Esophagus squamous epithelium (tissue), 4 donors: ENCODE measurements around the gene PAQR8.

- PRO-cap: no peak
- RAMPAGE, long total RNA, 4 experiments: no peak in any of the 4 experiments
Measured at GRCh38 chr6:47230556-47231108, 79.1 kb downstream of the TNFRSF21 start.

GRCh38 chr6:47247016-47248108 lies 62.3 kb downstream of the TNFRSF21 start:
- PRO-cap: no peak
- RAMPAGE, long total RNA, 4 experiments: no peak in any of the 4 experiments

- PRO-cap: unidirectional peak, plus-strand start at chr6:47307816; unidirectional peak, plus-strand start at chr6:47308179
- RAMPAGE, long total RNA, 4 experiments: no peak in any of the 4 experiments
Measured at GRCh38 chr6:47307673-47308384, 1.9 kb downstream of the TNFRSF21 start.

- PRO-cap: no peak
- RAMPAGE, long total RNA, 4 experiments: no peak in any of the 4 experiments
Measured at GRCh38 chr6:47414415-47415212, 63.0 kb upstream of the CD2AP start.

GRCh38 chr6:47700173-47700518 lies 1.8 kb downstream of the ADGRF4 start:
- PRO-cap: bidirectional peak, plus-strand start at chr6:47700377, minus-strand start at chr6:47700240
- RAMPAGE, long total RNA, 4 experiments: no peak in any of the 4 experiments

DNA sequence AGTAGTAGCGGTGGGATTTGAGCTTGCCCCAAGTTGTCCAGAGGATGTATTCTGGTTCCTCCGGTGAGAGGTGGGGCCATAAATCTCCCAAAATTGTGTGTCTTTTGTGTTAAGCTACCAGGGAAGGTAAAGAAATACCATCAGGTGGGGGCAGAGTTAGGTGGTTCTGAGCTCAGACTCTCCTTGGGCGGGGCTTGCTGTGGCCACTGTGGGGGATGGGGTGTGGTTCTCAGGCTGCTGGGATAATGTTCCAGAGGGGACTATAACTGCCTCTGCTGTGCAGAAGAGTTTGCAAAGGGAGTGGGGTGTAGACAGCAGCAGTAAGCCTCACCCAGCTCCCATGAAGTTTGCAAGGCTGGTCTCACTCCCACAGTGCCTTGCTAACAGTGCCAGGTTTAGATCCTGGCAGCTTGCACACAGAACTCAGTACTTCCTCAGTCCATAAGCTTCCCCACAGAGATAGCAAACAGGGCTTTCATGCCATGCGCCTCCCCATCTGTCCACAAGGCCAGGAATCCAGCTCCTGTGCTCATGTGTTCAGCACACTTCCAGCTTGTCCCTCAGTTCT lies 278.5 kb upstream of the PTCHD4 start:
- PRO-cap: no peak
- RAMPAGE, long total RNA, 4 experiments: no peak in any of the 4 experiments

GRCh38 chr6:49444461-49444767 lies 18.6 kb downstream of the MMUT start:
- PRO-cap: no peak
- RAMPAGE, long total RNA, 4 experiments: no peak in any of the 4 experiments

- PRO-cap: unidirectional peak, plus-strand start at chr6:49556734
- RAMPAGE, long total RNA, 4 experiments: no peak in any of the 4 experiments
Measured at GRCh38 chr6:49556370-49556862, 5.9 kb downstream of the C6orf141 start.

- PRO-cap: bidirectional peak, plus-strand start at chr6:50822308, minus-strand start at chr6:50822268; bidirectional peak, plus-strand start at chr6:50822552, minus-strand start at chr6:50822373
- RAMPAGE, long total RNA, 4 experiments: no peak in any of the 4 experiments
Measured at GRCh38 chr6:50822110-50822814, 3.6 kb downstream of the TFAP2B start.

DNA sequence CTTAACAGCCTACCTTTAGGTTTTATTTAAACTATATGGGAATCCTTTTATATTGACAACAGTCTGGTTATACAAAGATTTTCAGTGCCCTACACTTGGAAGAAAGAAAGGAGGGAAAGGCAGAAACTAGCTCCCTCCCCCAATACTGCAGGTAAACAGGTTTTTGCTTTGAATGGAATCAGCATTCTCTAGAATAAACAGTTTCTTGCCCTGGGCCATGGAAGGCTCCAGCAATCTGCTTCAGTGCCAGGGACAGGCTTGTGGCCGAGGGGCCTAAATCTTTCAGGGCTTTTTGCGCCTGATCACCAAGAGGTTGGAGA lies 23.7 kb downstream of the TFAP2B start:
- PRO-cap: no peak
- RAMPAGE, long total RNA, 4 experiments: no peak in any of the 4 experiments

GRCh38 chr6:52361934-52362305 lies at the start of gene PAQR8:
Gene PAQR8, plus strand, starts transcription at chr6:52362151.
- PRO-cap: bidirectional peak, plus-strand start at chr6:52362151, minus-strand start at chr6:52361995
- RAMPAGE, long total RNA, 4 experiments: start-site peak on the plus strand in 1 of 4 experiments, at chr6:52362157-52362214 at its widest, 13 reads per replicate

- PRO-cap: unidirectional peak, minus-strand start at chr6:52363276
- RAMPAGE, long total RNA, 4 experiments: no peak in any of the 4 experiments
Measured at GRCh38 chr6:52362306-52363393, 699 bp downstream of the PAQR8 start.

GRCh38 chr6:52389491-52390020 lies 27.6 kb downstream of the PAQR8 start:
- PRO-cap: bidirectional peak, plus-strand start at chr6:52389918, minus-strand start at chr6:52389887
- RAMPAGE, long total RNA, 4 experiments: no peak in any of the 4 experiments

- PRO-cap: no peak
- RAMPAGE, long total RNA, 4 experiments: no peak in any of the 4 experiments
Measured at GRCh38 chr6:52420695-52421499, 755 bp downstream of the EFHC1 start.

- PRO-cap: bidirectional peak, plus-strand start at chr6:52882587, minus-strand start at chr6:52882507
- RAMPAGE, long total RNA, 4 experiments: no peak in any of the 4 experiments
Measured at GRCh38 chr6:52882329-52882788, 27.1 kb downstream of the GSTA3 start.

GRCh38 chr6:53299317-53299715 lies 49.4 kb downstream of the ELOVL5 start:
- PRO-cap: no peak
- RAMPAGE, long total RNA, 4 experiments: no peak in any of the 4 experiments

DNA sequence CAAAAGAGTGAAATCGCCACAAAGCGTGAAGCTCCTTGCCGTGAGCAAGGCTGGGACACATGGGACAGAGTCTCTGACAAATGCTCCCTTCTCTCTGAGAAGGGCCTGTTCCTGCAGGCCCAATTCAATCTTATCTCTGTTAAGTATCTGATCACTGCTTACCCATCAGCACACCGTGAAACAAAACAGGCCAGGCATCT lies 79.3 kb downstream of the GCLC start:
- PRO-cap: no peak
- RAMPAGE, long total RNA, 4 experiments: no peak in any of the 4 experiments

DNA sequence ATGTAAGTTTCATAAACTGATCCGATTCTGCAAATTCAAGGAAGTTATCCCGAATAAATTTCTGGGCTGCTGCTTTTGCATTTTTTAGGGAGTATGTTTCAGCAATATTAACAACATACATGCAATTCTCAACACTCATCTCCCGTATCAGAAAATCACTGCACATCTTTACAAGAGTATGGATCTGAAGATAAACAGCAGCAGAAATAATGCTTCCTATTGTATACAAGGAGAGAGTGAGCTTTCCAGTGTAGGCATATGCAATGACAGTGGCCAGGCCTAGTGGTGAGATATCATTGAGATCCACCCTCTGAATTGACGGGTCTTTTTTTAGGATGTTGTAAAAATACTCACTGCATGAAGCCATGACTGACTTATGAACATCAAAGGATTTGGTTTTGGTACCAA lies 10.9 kb downstream of the KLHL31 start:
- PRO-cap: no peak
- RAMPAGE, long total RNA, 4 experiments: no peak in any of the 4 experiments

GRCh38 chr6:53662392-53662853 lies 3.1 kb downstream of the KLHL31 start:
- PRO-cap: no peak
- RAMPAGE, long total RNA, 4 experiments: no peak in any of the 4 experiments

- PRO-cap: no peak
- RAMPAGE, long total RNA, 4 experiments: no peak in any of the 4 experiments
Measured at GRCh38 chr6:53741443-53741942, 53.3 kb upstream of the LRRC1 start.